Measurements from ENCODE around the genes POMGNT2, SNRK and ZNF660.

DNA sequence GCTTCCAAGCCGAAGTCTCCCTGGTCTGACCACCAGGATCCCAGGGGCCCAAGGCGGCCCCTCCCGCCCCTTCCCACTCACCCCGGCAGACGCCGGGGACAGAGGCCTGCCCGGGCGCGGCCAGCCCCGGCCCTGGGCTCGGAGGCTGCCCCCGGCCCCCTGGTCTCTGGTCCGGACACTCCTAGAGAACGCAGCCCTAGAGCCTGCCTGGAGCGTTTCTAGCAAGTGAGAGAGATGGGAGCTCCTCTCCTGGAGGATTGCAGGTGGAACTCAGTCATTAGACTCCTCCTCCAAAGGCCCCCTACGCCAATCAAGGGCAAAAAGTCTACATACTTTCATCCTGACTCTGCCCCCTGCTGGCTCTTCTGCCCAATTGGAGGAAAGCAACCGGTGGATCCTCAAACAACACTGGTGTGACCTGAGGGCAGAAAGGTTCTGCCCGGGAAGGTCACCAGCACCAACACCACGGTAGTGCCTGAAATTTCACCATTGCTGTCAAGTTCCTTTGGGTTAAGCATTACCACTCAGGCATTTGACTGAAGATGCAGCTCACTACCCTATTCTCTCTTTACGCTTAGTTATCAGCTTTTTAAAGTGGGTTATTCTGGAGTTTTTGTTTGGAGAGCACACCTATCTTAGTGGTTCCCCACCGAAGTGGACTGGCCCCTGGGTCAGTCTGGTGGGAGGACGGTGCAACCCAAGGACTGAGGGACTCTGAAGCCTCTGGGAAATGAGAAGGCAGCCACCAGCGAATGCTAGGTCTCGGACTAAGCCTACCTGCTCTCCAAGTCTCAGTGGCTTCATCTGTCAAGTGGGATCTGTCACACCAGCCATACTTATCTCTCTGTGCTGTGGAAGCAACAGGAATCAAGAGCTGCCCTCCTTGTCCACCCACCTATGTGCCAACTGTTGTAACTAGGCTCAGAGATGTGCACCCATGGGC lies 34.1 kb downstream of the VIPR1 start:
- RRBS, result 10% methylated on average over 2 of the region's 24 CpGs

GRCh38 chr3:42544784-42545692 lies 36.7 kb downstream of the SEC22C start:
- RRBS, result no CpG with 5 or more reads among the region's 17 CpGs

- RRBS, result no CpG with 5 or more reads among the region's 4 CpGs
These were observed 21.0 kb upstream of the ZBTB47 start for GRCh38 chr3:42632418-42632942.

- RRBS, result no CpG with 5 or more reads among the region's 6 CpGs
These were observed 1.9 kb upstream of the ZBTB47 start for GRCh38 chr3:42651530-42651973.

DNA sequence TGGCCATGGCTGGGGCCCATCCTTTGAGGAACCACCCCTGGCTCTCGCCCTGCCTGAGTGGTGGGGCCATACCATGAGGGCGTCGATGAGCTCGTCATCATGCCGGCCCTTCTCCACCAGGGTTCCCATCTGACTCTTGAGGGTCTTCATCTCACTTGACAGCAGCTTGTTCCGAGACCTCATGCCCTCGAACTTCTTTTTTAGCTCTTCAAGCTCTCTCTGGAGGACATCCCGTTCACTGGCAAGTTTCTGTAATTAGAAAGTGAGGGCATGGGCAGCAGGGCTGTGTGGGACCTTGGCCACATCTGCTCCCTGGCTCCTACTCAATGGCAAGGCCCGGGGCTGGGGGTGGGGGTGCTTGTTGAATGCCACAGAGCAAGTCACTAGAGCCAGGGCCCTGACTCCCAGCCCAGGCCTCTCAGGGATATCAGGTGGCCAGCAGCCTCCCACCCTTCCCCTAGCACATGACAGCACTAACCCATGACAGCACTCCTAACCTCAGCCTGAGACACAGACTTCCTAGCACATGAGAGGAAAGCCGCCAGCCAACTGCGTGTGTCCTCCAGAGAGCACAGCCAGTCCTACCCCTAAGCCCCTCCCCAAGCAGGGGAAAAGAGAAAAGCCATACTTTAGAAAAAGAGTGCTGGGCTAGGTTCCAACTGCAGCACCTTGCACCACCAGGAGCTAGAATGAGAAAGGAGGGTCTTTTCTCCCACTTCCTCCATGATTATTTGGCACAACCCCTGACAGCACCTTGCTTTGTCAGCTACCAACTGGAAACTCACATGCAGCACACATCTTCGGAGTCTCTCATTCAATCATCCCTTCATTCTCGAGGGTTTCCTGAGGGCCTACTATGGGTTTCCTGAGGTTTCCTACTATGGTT lies 33.2 kb downstream of the CCDC13 start:
- RRBS, result no CpG with 5 or more reads among the region's 13 CpGs

DNA sequence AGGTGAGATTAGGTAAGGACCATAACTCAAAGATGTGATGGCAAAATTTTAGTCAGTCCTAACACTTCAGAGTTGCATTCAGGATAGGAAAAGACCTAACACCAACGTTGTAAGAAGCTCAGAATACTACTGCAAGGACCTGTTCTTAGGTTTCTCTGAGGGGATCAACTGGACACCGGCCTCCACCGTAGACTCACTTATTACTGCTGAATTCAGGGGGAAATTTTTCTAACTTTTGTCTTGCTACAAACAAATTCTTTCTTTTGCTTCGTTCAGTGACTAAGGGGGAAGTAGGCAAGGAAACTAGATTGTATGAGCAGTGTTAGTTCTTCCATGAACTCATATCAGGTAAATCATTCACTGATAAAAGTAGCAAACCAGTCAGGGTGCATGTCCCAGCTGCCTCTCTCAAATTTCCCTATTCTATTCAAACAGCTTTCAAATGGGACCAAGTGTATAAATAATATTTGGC lies 7.2 kb upstream of the CCDC13 start:
- RRBS, result no CpG with 5 or more reads among the region's 4 CpGs

GRCh38 chr3:42804817-42805147 lies 492 bp upstream of the HIGD1A start:
- RRBS, result 2% methylated on average over 6 of the region's 16 CpGs

DNA sequence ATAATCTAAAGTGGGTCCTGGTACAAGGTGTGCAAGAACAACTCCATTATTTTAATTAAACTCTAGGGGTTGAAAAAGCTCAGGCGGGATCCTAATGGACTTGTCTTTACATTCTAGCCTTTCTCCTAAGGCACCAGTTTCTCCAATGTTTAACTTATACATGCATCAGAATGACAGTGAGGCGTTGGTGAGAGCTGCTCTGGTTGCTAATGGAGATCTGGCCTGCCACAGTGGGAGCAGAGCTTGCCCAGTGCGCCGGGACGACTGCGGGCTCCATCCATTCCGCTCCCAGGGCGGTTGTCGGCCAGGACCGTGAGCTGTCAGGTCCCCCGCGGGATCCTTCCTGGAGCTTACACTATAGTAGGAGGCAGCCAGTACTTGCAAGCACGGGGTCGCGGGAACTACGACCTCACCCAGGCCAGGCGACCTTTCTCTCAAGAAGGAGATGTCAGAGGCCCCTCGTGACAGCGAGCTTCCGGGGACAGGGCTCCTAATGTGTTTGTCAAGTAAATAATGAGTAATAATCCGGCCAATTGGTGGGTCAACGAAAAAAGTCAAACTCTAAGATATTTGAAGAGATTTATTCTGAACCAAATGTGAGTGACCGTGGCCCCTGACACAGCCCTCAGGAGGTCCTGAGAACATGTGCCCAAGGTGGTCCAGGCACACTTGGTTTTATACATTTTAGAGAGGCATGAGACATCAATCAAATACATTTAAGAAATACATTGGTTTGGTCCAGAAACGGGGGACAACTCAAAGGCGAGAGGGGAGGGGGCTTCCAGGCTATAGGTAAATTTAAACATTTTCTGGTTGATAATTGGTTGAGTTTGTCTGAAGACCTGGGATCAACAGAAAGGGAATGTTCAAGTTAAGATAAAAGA lies 1.1 kb upstream of the HIGD1A start:
- RRBS, result no CpG with 5 or more reads among the region's 25 CpGs

DNA sequence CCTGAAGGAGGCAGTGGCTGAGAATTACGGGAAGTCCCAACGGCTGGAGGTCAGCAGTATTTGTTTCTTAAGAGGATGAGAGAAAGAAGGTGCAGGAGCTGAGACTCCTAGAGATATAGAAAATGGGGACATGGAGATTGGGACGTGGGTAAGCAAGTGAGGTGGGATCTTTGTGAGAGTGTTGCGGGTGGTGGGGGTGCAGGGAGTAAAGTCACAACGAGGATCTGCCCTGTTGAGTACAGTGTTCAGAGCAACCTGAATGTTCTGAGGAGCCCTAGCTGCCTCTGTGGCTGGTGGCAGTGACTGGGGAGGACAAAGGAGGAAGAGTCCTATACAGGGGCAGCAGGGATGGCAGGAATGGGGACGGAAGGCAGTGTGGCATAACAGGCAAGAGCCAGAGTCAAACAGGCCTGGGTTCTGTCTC lies 1.2 kb downstream of the ZNF662 start:
- RRBS, result no CpG with 5 or more reads among the region's 6 CpGs

- RRBS, result 8% methylated on average over 20 of the region's 88 CpGs
These were observed at the start of gene POMGNT2 for GRCh38 chr3:43105339-43106329. POMGNT2 (minus strand) TSS chr3:43106079.

DNA sequence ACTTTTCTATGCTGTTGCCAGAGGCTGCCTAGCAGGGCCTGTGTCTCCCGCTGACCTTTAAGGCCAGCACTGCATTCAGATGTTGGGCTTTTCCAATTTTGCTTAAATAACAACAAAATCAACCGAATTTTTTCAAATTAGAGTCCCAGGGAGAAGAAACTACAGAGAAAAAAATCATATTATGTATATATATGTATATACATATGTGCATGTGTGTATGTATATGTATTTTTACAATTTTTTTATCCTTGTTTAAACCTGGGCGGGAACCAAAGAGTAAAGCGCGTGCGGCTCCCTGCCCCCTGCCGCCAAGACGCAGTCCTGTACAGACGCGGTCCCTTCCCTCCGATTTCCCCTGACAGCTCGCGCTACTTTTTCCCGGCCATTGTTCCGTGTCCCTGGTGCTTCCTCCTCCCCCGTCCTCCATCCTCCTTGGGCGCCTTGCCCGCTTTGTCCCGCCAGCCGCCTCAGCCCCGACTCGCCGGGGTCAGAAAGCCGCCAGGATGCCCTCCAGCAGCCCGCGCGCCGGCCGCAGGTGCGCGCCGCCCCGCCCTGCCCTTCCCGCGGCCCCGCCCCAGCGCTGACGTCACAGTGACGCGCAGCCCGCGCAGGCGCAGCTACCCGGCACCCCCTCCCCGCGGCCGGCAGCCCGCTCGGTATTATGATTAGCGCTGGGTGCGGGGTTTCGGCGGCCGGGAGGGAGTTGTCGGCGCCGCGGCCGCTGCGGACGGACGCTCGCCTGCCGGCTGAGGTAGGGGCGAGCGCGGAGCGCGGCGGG lies at the start of gene SNRK:
TSS of gene SNRK (plus strand) at position 616 of the 778 bp plus-strand sequence.
- RRBS, result 1% methylated on average over 47 of the region's 70 CpGs

- RRBS, result no CpG with 5 or more reads among the region's 1 CpG
These were observed 3.9 kb downstream of the SNRK start for GRCh38 chr3:43290292-43290641.

DNA sequence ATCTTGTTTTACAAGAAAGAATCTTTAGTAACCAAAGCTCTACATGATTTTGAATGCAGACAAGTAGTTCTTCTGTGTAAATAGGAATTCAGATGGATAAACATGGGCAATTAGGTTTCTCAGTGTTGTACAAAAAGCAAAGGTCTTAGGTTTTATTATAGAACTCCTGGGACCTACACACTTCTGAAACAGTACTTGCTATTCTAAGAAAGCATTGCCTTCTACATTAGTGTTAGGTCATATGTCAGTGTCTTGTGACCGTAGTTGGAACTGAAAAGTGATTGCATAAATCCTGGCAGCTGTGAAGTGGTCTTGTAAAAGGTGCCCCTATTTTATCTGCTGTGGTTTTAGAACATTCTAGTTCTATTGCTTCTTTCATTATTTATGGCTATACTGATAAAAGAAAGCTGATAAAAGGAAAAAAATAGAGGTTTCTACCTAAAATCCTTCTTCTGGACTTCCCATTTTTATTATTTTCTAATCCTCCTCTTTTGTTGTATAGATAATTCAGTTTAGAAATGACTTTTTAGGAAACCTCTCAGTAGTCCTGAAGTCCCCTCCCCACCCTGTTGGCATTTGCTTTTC lies 40.9 kb downstream of the SNRK start:
- RRBS, result no CpG with 5 or more reads among the region's 1 CpG

- RRBS, result no CpG with 5 or more reads among the region's 7 CpGs
These were observed 43.1 kb downstream of the ABHD5 start for GRCh38 chr3:43733637-43734494.

DNA sequence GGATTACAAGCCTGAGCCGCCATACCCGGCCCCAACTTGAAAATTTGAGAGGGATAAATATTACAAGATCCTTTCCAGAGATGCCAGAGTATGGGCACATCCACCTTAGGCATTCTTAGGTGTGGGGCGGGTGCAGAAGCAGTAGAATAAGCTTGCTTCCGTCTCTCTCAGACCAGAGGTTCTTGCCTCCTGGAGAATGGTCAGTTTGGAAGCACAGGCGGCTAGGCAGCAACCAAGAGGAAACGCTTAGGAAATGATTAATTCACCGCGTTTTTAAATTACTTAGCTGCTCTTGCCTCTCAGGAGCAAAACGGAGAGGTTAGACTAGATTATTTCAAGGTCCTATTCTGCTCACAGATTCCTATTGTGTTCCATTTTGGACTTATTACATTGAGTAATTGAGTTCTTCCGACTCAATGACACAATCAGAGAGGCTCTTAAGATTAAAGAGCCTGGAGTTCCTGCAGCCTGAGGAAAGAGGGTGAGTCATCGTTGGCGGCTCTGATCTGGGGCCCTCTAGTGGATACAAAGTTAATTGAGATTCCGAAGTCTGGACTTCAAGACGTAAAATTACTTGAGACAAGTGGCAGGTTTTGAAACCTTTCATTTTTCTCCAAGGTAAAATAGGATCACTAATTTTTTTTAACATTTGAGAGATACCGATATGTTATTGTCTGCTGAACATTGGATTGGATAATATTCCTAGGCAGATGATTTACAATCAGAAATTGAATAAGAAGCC lies 5.9 kb upstream of the TOPAZ1 start:
- RRBS, result no CpG with 5 or more reads among the region's 15 CpGs

DNA sequence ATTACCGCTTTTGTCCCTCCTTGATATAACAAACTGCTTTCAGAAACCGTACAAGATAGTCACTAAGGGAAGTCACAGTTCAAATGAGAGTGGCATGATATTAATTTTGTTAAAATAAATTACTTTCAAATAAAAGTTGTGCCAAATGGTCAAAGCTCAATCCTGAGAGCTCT lies 554 bp downstream of the TCAIM start:
- RRBS, result no CpG with 5 or more reads among the region's 2 CpGs

DNA sequence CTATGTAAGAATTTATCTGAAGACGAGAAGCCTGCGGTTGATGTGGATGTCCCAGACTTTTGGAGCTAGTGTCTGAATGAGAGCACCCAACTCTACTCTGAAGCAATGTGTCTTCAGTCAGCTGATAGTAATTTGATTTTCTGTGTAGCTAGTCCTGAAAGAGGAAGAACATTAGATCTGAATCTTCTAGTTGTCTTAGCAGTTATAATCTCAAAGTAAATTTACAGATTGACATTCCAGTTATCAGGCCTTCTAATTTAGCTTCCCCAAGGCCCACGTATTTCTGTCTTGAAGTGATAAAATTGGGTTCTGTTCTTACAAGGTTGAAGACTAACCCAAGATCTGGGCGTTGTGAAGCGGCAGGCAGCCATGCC lies 1.5 kb downstream of the TCAIM start:
- RRBS, result no CpG with 5 or more reads among the region's 5 CpGs

DNA sequence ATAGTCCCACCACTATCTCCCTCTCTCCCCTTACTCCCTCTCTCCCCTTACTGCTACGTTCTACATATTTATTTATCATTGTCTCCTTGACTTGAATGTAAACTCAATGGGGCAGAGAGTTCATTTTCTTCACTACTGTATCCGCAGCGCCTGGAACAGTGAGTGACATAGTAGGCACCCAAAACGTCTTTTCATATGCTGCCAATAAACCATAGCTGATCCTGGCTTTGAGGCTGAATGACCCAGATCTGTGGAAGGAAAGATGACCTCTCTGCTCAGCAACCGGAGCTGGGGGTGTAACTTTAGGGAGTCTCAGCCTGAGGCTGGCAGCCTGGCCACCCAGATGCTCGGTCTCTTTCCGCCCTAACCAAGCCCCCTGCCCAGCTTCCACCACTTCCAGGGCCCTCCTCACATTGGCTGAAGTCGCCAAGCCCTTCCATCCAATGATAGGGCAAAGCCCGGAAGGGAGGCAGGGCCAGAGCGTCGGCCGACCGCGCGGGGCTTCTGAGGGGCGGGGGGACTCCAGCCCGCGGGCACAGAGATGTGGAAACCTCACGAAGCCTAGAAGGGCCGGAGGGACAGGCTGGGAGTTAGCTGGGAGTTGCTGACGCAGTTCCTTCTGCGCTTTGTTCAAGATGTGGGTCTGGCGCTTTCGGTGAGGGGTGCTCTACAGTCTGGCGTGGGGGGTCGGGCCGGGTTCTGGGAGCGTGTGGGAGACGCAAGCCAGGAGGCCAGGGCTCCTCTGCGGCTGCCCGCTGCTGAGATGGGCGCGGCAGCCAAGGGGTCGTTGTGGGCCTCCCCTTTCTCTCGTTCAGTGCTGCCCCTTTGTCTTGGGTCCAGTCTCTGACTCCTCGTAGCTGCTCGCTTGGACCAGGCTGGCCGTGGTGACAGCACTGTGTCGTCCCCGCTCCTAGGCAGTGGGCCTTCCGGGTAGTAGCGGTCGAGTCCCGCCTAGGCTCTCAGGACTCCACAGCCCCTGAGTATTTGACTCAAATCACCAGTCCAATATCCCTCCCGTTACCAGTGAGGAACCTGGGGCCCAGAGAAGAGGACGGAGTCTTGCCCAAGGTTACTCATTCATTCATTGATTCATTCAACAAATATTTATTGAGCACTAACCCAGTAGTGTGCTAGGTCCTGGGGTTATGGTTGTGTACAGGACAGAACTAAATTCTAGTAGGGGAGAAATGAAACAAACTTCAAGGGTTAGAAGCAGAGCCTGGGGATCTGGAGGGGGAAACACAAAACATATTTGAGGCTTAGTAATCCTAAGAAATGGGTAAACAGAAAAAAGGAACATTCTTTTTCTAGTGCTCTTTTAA lies at the start of gene ZNF660:
TSS of gene ZNF660 (plus strand) at position 612 of the 1,322 bp plus-strand sequence.
- RRBS, result 3% methylated on average over 7 of the region's 46 CpGs

DNA sequence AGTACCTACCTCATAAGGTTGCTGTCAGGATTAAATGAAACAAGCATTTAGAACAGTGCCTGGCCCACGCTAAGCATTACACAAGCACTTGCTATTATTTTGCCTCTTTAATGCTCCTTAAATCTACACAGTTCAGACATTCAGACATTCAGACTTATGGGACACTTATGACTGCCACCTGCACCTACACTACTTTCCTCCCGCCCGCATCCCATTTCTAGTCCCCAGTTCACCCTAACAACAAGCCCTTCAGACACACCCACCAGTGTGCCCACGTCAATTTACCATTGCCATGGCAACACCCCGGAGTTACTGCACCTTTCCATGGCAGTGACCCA lies 27.5 kb upstream of the ZNF502 start:
- RRBS, result no CpG with 5 or more reads among the region's 5 CpGs

DNA sequence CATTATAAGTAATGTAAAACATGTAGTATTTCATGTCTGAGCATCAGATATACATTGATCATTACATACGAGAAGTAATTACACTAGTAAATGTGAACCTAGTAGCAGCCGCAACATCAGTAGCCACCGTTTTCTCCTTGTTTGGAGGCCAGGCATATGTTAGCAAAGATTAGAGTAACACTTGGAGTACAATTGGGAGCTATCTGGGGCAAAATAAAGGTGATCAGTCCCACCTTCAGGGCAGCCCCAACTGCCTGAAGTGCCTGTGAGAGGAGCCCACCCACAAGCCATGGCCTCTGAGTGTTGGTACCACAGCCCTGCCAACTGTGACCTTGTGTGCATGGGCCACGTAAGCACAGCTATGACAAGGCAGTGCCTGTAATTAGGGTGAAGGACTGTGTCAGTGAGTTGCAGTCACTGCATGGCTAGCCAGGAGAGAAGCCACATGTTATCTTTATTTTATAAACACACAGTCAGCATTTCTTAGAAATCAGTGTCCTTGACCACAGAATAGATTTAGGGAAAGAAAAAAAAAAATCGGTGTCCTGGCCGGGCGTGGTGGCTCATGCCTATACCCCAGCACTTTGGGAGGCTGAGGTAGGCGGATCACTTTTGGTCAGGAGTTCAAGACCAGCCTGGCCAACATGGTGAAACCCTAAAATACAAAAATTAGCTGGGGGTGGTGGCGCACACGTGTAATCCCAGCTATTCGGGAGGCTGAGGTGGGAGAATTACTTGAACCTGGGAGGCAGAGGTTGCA lies 24.8 kb downstream of the EXOSC7 start:
- RRBS, result no CpG with 5 or more reads among the region's 11 CpGs

Data from BE2C (cell line).